SEM (cell line): ENCODE results near the genes ARMH4 and KCNH5.

GRCh38 chr14:58151916-58152752, at the start of gene ARMH4:
Gene ARMH4 (minus strand): TSS chr14:58152213.
- PRO-cap: no peak

DNA sequence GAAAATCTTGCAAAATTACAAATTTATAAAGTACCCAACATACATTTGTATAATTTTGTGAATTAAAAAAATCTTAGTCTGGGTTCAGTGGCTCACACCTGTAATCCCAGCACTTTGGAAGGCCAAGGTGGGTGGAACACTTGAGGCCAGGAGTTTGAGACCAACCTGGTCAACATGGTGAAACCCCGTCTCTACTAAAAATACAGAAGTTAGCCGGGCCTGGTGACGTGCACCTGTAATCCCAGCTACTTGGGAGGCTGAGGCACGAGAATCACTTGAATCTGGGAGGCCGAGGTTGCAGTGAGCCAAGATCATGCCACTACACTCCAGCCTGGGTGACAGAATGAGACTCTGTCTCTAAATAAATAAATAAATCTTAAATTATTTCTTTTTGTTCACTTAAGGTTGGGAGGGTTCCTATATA, 16.4 kb downstream of the ARID4A start:
- PRO-cap: no peak

GRCh38 chr14:58639509-58640194, 1.9 kb downstream of the DACT1 start:
- PRO-cap: no peak

- PRO-cap: no peak
These were observed 141.7 kb downstream of the DACT1 start for GRCh38 chr14:58779411-58779854.

DNA sequence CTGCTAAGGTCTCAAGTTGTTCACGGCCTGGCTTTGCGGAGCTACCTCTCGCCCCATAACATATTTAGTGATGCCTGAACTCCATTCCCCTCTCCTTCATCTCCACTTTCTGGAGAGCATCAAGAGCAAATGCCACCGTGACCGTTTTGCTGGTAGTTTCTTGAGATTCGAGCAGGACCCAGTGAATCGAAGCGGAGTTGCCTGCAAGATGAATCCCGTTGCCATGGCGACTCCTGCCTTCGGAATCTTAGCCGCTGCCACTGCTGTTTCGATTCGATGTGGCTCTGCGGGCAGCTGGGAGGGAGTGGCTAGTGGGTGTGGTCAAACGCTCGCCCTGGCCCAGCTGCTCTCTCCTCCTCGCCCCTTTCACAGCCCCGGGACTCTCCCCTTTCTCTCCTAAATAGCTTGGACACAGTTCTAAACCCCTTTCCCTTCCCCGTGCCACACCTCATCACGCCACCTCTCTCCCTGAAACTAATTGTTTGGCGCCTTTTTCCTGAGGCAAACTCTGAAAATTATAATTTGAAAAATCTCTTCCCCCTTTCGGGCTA, 1.4 kb downstream of the DAAM1 start:
- PRO-cap: bidirectional peak, plus-strand start at position 324 of the sequence, minus-strand start at position 130 of the sequence

DNA sequence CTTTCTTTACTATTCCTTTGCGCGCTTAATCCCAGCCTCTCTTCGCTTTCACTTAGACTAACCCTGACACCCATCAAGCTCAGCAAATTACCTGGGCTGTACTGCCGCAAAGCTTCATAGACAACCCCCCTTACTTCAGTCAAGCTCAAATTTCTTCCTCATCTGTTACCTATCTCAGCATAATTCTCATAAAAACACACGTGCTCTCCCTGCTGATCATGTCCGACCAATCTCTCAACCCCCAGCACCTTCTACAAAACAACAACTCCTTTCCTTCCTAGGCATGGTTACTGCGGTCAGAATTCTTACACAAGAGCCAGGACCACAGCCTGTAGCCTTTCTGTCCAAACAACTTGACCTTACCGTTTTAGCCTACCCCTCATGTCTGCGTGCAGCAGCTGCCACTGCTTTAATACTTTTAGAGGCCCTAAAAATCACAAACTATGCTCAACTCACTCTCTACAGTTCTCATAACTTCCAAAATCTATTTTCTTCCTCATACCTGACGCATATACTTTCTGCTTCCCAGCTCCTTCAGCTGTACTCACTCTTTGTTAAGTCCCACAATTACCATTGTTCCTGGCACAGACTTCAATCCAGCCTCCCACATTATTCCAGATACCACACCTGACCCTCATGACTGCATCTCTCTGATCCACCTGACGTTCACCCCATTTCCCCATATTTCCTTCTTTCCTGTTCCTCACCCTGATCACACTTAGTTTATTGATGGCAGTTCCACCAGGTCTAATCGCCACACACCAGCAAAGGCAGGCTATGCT, 17.7 kb downstream of the GPR135 start:
- PRO-cap: no peak

DNA sequence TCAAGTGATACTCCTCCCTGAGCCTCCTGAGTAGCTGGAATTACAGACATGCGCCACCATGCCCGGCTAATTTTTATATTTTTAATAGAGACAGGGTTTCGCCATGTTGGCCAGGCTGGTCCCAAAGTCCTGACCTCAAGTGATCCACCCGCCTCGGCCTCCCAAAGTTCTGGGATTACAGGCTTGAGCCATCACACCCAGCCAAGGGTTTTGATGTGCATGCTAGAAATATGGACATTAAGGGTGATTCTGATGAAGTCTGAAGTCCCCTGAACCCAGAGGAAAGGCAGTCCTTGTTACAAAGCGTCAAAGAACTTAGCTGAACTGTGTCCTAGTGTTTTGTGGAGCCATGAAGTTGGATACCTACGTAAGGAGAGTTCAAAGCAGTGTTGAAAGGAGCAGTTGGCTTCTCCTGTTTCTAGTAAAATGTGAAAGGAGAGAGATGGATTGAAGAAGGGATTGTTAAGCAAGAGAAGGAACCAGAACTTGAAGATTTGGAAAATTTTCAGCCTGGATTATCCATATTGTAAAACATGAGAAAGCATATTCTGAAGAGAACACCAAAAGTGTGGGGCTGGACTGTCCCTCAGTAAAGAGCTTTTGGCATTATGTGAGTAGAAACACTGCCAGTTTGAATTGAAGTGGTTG, 17.9 kb downstream of the PCNX4 start:
- PRO-cap: no peak

GRCh38 chr14:60304479-60304843, 55.4 kb downstream of the PPM1A start:
- PRO-cap: no peak

DNA sequence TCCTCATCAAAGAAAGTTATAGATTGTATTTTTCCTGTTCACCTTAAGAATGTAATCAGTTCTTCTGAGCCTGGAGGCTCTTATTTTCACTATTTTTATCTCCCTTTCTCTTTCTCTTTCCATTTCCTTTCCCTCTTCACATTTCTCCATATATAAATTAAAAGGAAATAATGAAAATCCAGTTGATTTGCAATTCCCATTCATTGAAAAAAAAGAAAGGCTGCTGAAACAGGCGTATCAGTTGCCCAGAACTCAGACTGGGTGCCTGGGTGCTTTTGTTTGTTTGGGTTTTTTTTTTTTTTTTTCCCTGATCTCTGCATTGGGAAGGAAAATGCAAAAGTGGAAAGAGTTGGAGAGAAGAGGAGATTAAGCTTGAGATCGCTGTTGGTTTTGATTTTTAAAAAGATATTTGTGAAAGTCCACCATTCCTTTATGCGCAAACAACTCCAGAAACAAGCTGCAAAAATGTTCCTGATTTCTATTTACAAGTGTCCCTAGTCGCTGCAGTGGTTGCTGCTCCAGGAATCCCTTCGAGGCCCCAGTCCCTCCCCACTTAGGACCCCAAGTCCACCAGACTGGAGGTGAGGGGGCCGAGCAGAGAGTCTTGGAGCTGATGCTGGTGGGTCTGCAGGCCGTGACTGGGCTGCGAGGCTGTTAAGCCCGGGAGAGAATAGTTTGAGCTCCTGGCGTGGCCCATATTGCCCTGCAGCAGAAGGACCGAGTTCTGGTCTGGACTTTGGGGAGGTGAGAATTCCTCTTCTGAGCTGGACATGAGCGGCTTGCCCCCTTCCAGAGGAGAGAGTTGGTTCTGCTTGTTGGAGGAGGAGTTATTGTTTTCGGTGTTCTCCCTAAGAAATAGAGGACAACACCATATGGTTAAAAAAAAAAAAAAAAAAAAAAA, 3.3 kb downstream of the SIX1 start:
- PRO-cap: no peak

DNA sequence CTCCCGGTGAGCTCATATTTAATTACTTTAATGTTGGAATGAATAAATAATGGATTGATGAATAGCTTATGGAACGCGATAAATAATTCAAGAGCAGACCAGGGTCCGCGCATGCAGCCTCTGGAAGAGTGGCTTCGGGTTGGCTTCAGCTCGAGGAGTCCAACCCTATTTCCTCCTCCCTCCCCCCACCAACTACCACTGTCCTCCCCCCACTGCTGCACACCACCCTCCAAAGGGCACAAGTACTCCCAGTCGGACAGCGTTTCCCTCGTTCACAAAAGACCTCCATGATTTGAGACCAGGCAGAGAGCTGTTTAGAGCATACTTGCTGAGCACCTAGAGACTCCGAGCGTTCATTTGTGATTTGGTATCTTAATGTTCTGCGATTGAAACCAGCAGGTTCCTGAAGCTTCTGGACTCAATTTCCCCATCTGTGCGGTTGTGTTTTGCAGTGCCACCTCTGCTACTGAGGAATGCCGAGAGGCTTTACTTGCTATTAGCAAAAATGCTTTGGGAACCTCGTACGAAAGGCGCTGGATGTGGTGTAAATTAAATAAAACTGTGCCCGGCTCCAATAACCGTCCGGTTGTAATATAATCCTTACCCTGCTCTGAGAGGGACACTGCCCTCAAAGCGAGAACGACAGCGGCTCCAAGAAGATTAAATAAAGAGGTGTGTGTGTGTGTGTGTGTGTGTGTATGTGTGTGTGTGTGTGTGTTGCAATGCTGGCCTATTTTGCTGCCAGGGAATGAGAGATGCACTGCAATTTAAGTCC, 823 bp upstream of the SIX1 start:
- PRO-cap: no peak

GRCh38 chr14:60652755-60653474, 3.6 kb upstream of the SIX1 start:
- PRO-cap: no peak

DNA sequence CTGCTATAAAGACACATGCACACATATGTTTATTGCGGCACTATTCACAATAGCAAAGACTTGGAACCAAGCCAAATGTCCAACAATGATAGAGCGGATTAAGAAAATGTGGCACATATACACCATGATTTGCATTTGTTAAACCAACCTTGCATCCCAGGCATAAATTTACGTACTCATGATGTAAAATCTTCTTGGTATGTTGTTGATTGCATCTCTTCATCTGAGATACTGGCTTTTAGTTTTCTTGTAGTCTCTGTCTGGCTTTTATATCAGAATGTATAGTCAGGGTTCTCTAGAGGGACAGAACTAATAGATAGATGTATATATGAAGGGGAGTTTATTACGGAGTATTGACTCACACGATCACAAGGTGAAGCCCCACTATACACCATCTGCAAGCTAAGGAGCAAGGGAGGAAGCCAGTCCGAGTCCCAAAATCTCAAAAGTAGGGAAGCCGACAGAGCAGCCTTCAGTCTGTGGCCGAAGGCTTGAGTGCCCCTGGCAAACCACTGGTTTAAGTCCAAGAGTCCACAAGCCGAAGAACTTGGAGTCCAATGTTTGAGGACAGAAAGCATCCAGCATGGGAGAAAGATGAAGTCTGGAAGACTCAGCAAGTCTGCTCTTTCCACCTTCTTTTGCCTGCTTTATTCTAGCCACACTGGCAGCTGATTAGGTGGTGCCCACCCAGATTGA, 90.6 kb downstream of the TRMT5 start:
- PRO-cap: no peak

DNA sequence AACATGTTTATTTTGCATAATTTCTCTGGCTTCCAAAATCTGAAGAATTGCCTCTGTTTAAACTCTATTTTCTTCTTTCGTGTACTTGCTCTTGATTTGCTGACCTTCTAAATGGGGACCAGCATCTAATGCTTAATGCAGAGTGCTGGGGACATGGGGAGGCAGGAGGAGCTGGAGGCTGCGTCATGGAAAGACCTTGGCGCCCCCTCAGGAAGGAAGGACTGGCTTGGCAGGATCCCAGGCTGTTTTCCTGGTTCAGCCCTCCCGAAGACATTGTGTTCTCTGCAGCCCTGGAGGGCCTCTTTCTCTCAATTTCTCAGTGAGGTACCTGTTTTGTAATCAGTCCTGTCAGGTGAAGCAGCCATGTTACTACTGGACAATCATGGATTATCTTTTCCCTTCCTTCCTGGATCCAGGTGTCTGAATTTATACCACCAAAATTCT, 5.5 kb downstream of the PRKCH start:
- PRO-cap: no peak

GRCh38 chr14:61435090-61435539, 113.7 kb downstream of the PRKCH start:
- PRO-cap: no peak

DNA sequence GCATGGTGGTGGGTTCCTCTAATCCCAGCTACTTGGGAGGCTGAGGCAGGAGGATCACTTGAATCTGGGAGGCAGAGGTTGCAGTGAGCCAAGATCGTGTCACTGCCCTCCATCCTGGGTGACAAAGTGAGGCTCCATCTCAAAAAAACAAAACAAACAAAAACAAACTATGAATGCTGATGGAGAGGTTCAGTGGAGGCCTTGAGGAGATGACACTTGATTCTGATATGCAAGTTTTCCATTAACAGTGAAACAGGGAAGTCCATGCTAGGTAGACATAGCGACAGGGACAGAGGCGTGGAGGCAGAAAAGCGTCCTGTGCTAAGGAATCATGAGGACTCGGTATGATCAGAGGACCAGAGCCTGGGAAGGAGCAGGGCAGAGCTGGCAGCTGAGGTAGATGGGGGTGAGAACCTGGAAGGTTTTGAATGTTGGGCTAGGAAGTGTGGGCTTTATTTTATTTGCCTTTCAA, 185.5 kb upstream of the HIF1A start:
- PRO-cap: no peak

GRCh38 chr14:61512011-61512402, 183.3 kb upstream of the HIF1A start:
- PRO-cap: no peak

DNA sequence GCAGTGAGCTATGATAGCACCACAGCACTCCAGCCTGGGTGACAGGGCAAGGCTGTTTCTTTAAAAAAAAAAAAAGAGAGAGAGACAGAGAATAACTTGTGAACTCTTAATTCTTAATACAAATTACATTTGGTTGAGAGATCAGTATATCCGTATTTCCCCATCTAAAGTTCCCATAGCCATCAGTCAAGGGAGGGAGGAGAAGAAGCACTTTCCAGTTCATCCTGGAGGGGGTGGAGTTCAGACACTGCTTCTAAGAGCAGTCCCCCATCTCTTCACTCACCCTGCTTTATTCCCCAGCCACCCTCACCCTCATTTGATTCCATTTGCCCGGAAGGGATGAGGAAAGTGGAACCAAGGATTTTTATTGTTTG, 134.3 kb upstream of the HIF1A start:
- PRO-cap: no peak

GRCh38 chr14:61585598-61586722, 109.4 kb upstream of the HIF1A start:
- PRO-cap: no peak

GRCh38 chr14:61750875-61751851, 11.1 kb upstream of the SNAPC1 start:
- PRO-cap: bidirectional peak, plus-strand start at chr14:61751194, minus-strand start at chr14:61751098

- PRO-cap: no peak
These were observed at the start of gene KCNH5 for GRCh38 chr14:63045255-63046390. Gene KCNH5 (minus strand): TSS chr14:63045458.